Bile duct (tissue), 1 donor: Measurements from ENCODE around the genes MEPE and SPP1.

GRCh38 chr4:87388873-87389216 is 2.1 kb downstream of the HSD17B11 start:
- PRO-cap = no peak

GRCh38 chr4:87507033-87507977 is 21.9 kb downstream of the SPARCL1 start:
- PRO-cap = no peak

DNA sequence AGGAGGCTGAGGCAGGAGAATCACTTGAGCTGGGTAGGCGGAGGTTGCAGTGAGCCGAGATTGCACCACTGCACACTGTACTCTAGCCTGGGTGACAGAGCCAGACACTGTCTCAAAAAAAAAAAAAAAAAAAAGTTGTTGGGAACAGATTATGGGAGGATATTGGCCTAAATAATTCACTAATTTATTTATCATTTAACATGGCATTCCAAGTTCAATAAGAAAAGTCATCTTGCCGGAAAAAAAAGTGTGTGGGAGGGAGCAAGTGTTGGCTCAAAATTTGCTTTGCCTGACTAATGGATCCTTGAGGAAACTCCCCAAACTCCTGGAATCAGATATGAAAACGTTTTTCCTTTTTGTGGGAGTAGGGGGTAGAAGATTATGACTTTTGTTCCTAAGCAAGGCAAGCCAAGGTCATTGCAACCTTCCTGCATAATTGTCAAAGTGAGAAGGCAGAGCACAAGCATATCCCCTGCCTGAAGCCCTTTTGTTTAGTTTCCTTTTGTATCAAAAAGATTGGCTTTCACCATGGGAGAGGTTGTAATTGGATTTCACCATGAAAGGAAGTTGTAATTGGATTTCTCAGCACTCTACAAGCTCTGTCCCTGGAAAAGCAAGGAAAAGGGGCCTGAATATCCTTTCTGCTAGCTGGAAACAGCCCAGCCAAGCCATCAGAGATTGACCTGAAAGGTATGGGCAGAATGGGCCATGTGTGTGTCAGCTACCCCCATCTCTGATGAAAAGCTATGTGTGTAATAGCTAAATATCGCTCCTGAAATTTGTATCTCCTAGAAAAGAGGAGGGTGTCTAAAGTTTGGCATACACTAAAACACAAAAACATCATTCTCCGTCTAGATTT is 8.8 kb downstream of the SPARCL1 start:
- PRO-cap = unidirectional peak, plus-strand start at position 433 of the sequence

DNA sequence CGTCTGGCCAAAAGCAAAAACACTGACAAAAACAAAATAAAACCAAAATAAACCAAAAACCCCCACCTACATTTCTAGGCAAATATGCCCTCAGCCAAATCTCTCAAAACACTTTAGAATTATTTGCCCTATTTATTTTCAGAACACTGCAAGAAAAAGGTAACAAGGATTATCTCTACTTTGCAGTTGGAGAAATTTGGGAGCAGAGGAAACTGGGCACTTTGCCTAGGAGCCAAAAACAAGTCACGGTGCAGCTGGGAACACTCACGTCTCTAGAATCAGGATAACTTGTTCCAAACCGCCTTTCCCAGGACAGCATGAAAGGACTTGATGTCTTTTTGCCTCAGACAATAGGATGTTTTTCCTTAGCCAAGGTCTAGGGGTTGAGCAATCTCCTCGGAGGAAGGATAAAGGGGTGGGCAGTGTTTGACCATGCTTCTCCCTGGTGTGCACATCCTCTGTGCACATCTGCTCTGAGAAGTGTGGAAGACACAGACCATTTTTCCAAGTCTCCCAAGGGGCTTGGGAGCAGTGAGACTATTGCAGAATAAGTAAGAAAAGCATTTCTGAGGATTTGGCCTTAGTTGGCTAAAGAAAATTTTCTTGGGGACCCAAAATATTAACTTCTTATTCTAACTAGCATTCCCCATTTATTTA is 1.7 kb upstream of the SPARCL1 start:
- PRO-cap = bidirectional peak, plus-strand start at position 437 of the sequence, minus-strand start at position 280 of the sequence

- PRO-cap = no peak
Measured at GRCh38 chr4:87832622-87833136, at the start of gene MEPE. MEPE (plus strand) TSS chr4:87832969.

- PRO-cap = no peak
Measured at GRCh38 chr4:87835236-87835415, 2.4 kb downstream of the MEPE start.

- PRO-cap = no peak
Measured at GRCh38 chr4:87851267-87851633, 18.5 kb downstream of the MEPE start.

DNA sequence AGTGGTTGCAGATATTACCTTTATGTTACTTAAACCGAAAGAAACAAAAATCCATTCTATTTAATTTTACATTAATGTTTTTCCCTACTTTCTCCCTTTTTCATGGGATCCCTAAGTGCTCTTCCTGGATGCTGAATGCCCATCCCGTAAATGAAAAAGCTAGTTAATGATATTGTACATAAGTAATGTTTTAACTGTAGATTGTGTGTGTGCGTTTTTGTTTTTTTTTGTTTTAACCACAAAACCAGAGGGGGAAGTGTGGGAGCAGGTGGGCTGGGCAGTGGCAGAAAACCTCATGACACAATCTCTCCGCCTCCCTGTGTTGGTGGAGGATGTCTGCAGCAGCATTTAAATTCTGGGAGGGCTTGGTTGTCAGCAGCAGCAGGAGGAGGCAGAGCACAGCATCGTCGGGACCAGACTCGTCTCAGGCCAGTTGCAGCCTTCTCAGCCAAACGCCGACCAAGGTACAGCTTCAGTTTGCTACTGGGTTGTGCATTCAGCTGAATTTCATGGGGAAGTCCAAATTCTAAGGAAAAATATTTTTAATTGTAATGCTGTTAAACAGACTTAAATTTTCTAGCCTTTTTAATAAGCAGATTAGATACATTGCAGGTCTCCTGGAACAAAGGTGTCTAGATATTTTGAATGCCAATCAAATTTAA is at the start of gene SPP1:
SPP1 (plus strand) TSS at position 378 of the 662 bp plus-strand sequence.
- PRO-cap = bidirectional peak, plus-strand start at position 378 of the sequence, minus-strand start at position 152 of the sequence

- PRO-cap = no peak
Measured at GRCh38 chr4:88286967-88287345, 2.6 kb upstream of the PPM1K start.

- PRO-cap = no peak
Measured at GRCh38 chr4:88646574-88647517, 50.8 kb downstream of the NAP1L5 start.

- PRO-cap = no peak
Measured at GRCh38 chr4:88657523-88657884, 40.1 kb downstream of the NAP1L5 start.

DNA sequence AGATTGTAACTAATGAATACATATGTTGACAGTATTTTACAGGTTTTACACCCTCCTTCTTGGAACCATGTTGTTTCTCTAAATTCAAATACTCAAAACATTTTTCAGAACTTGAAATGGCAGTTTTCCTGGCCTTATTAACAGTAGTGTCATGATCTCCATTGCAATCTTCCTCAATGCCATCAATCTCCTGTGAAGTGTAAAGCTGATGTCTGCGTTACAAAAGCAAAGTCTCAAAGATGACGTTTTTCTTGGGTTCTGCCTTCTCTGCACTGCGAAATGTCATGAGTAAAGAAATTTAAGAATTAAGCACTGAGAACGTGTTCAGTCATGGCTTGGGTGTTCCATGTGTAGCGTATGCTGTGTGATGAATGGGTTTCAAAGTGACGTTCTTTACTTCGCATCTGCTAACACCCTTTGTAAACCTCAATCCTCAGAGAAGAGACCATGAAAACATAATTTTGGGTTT is 1.1 kb downstream of the NAP1L5 start:
- PRO-cap = no peak

- PRO-cap = no peak
Measured at GRCh38 chr4:88758271-88758623, 60.6 kb upstream of the NAP1L5 start.

GRCh38 chr4:88835063-88835515 is 137.5 kb upstream of the NAP1L5 start:
- PRO-cap = no peak

GRCh38 chr4:89196080-89196688 is 84.9 kb downstream of the TIGD2 start:
- PRO-cap = no peak

DNA sequence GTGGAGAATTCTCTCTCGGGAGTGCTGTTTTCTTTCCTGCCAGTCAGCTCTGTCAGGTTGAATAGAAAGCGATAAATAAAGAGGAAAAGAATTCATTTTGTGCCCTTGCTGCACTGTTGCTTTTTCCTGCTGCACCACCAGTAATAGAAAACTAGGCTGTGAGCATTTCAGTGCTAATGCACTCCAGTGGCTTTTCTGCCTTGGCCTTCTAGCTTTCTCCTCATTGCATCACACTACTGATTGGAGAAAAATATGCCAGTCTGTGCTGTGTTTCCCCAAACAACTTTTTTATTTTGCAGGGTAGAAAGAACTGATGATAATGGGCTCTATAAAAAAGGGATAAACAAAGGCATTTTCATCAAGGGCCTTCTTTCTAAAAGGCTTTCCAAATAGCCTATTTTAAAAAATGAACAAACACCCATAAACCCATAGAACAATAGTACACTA is 86.4 kb downstream of the GPRIN3 start:
- PRO-cap = no peak

DNA sequence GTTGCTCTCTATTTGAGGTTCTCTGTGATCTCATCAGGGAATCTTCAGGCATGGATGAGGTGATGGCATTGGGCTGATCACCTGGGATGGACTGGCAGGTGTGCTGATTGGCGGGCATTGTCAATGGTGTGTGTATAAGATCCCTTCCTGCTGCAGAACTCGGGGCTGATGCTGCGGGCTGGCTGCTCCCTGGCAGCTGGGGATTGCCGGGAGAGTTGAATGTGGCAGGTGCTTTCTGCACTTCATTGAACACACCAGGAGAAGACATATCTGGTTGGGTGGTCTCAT is 58.0 kb downstream of the GPRIN3 start:
- PRO-cap = no peak

GRCh38 chr4:89291147-89291488 is 16.5 kb downstream of the GPRIN3 start:
- PRO-cap = no peak

- PRO-cap = bidirectional peak, plus-strand start at chr4:89298989, minus-strand start at chr4:89298886; bidirectional peak, plus-strand start at chr4:89299251, minus-strand start at chr4:89299260; unidirectional peak, minus-strand start at chr4:89299630
Measured at GRCh38 chr4:89298698-89299924, 8.5 kb downstream of the GPRIN3 start.

- PRO-cap = no peak
Measured at GRCh38 chr4:89752733-89753452, 84.1 kb downstream of the SNCA start.